Mesangial cell (primary cell): ENCODE results near the gene QKI.

DNA sequence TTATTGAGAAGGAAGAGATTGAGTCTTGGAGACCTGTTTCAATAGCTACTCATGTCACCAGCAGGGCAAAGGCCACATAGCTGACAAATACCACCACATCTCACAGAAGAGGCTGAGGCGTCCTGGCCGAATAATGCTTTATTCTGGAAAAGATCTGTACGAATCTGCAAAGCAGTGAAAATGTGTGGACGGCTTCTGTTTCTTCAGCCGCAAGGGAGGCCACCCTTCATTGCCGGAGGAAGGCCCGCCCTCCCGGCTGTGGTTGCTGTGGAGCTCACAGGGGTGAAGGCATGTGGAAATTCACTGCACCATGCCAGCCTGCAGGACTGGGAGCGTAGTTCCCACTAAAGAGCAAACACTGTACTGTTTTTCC is 89.6 kb upstream of the QKI start:
- RAMPAGE, long total RNA, result no peak

DNA sequence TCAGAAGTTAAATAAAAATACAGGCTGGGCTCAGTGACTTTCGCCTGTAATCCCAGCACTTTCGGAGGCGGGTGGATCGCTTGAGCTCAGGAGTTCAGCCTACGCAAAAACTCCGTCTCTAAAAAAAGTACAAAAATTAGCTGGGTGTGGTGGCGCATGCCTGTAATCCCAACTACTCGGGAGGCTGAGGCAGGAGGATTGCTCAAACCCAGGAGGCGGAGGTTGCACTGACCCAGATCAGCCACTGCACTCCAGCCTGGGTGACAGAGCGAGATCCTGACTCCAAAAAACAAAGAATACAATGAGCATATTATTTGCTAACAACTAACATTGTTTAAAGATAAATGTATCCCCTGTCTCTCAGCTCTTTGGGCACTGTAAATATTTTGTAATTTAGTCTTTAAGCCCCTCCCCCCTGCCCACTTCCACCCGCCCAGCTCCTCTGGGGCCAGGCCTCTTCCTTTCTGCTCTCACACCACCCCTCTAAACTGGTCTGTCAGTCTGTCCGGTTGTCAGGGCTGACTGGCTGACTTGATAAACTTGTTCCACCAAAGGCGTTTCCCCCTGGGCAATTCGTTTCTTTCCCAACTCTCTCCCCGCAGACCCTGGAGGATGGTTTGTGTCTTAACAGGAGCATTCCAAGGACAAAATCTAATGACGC is 62.4 kb upstream of the QKI start:
- RAMPAGE, long total RNA, result no peak

DNA sequence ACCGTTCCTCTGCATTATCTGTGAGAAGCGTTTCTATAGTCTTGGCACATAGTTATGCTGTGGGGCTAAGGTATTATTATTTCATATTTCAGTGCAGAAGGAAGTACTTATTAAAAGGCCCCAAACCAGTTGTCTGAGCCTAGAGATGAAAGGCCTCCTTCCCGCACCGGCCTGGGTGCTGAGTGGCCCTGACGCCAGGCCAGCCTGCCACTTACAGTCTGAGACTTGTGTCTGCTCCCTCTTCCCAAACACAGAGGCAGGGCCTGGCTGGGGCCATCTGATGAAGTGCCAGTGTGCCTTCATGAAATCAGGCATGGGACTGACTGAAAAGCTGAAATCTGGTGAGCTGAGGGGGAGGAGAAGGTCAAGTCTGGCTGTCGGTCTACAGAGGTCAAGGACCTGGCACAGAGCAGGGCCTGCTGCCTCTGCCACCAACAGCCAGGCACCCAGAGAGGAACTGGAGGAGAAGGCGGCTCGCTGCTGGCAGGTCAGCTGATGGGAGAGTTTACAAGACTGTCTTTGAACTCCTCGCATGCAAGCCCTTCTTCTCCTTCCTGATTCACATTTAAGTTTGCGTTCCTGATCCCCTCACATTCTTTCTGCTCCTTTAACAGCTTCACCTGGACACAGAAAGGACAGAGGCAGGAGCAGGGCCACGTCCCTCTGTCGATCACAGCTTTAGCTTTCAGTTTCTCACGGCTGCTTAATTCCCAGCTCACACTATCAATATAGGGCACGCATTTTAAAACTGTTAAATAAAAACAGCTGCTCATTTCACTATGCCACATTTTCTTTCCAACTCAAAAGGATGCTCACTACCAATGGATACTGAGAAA is 8.7 kb upstream of the QKI start:
- RAMPAGE, long total RNA, result no peak

GRCh38 chr6:163406395-163406676 is 8.2 kb upstream of the QKI start:
- RAMPAGE, long total RNA, result no peak

DNA sequence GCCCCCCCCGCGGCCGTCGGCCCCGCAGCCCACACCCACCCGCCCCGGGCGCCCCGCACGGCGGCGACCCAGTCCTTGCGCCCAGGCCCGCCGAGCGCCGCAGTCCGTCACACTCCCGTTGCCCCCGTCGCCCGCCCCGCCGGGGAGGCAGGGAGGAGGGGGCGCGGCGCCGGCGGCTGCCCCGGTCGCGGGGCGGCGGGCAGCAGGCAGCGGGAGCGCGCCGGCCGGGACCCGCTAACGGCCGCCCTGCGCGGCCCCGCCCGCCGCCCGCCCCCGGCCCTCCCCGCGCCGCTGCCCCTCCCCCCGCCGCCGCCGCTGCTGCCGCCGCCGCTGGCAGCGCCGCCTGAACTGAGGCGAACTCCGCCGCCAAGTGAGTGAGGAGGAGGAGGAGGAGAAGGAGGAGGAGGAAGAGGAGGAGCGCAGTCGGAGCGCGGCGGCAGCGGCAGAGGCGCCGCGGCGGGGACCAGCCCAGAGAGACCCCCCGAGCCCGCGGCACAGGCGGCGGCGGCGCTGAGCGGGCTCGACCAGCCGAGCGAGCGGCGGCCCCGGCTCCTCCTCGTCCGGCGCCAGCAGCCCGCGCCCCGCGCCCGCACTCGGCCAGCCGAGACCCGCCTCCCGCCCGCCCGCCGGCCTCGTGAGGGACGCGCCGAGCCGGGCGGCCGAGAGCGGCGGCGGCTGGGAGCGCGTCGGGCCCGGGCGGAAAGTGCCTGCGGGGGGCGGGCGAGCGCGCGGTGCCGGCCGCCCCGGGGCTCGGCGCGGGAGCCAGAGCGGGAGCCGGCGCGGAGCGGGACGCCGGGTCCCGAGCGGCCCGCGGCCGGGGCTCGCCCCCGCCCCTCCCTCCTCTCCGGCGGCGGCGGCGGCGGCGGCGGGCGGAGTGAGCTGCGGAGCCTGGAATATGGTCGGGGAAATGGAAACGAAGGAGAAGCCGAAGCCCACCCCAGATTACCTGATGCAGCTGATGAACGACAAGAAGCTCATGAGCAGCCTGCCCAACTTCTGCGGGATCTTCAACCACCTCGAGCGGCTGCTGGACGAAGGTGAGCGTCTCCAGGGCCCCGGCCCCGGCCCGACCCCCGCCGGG is at the start of gene QKI:
TSS of gene QKI (plus strand) at position 420 of the 1,081 bp plus-strand sequence.
- RAMPAGE, long total RNA, result no peak

GRCh38 chr6:163415575-163416290 is 1.2 kb downstream of the QKI start:
- RAMPAGE, long total RNA, result no peak

DNA sequence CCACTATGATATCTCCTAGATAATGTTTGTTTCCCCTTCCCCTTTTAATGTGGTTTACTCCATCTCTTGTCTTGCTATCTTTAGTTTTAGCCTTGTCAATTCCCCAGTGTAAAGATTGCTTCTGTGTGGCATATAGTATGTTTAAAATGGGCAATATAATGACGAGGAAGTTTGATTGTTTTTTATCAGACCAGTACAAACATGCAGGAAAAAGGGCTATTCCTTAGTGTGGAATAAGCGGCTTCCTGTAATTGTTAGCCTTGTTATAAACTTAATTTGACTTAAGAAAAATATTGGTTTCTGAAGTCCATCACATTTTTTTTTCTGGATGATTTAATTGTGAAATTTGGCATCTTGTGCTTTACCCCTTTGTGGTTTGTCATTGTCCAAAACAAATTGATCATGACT is 3.2 kb downstream of the QKI start:
- RAMPAGE, long total RNA, result no peak

- RAMPAGE, long total RNA, result no peak
These were observed 4.1 kb downstream of the QKI start for GRCh38 chr6:163418083-163419459.

GRCh38 chr6:163460029-163460767 is 45.7 kb downstream of the QKI start:
- RAMPAGE, long total RNA, result no peak

DNA sequence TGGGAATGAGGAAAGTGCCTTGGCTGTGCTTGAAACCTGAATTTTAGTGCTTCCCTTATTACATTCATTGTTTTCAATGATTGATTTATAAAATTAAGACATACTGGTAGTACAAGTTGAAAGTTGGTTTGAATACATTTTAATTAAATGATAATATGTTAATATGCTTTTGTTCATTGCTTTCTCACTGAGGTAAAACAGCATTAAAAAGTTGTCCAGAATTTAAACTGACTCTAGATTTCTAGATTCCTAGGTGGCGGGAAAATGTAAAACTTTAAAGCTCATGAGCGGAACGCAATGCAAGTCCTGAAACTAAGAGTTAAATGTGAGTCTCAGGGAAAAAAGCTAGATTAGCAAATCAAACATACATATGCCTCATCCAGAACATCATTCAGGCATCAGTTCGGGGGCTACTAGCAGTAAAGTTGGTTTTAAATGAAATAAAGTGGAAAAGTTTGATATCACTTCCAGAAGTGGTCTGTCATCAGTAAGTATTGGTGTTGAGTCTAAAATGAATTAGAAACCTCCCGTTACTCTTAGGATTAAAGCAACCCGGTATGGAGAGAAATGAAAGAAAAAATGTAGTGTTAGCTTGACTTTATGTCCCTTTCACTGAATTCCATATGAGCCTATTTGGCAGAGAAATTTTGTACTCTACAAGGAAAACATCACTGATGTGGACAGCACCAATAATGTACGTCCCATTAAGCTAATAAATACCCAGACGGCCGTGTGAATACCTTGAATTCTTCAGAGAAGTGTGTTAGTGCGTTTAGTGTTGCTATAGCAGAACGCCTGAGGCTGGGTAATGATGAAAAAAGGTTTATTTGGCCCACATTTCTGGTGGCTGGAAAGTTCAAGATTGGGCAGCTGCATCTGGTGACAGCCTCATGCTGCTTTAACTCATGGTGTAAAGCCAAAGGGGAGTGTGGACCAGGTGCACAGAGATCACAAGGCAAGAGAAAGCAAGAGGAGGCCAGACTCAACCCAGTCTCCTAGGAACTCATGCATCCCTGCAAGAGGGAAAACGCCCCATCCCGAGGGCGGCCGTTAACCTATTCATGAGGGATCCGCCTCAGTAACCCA is 164.2 kb downstream of the QKI start:
- RAMPAGE, long total RNA, result no peak

DNA sequence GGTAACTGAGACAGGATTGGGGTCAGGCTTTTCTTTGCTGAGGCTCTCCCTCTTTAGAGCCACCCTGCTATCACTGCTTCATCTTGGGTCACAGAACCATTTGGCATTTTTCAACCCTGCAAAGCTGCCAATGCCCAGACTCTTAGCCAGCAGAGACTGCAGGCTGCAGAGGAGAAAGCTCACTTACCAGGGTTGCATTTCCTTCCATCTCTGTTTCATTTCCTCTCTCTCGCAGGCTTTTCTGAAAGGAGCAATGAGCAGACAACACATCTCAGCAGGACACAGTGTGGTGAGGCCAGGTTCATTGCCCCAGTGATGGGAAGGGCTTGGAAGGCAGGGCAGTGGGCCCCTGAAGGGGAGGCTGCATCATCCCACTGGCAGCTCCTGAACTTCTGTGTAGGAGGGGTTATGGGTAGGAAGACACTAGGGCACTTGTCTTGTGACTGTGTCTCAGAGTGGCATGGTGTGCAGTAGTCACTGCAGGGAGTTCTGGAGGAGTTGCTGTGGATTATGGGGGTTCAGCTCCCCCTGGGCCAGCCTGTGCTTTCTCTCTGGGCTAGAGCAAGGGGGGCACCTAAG is 246.7 kb downstream of the QKI start:
- RAMPAGE, long total RNA, result no peak

DNA sequence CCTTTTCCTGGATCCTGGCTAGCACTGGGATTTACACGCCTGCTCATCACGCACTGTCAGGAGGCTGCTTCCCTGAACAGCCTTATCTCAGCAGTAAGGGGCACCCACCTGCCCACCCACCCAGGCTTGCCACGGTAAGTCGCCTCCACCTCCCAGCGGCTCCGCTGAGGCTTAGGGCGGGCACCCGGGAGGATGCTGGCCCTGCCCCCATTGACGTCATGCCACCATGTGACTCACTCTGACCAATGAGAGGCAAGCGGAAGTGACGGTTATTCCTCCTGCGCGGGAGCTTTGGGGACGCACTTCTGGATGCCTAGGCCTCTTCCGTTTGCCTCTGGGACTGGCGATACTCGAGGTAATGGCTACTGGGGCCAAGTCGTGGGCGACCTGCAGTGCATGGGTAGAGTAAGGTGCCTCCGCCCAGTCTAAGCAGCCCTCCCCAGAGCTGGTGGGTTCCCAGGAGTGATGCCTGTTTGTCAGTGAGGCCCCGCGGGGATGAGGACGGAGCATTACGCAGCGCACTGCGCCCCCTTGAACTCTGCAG is 256.9 kb downstream of the QKI start:
- RAMPAGE, long total RNA, result no peak

- RAMPAGE, long total RNA, result no peak
These were observed 362.9 kb downstream of the QKI start for GRCh38 chr6:163777466-163777802.

DNA sequence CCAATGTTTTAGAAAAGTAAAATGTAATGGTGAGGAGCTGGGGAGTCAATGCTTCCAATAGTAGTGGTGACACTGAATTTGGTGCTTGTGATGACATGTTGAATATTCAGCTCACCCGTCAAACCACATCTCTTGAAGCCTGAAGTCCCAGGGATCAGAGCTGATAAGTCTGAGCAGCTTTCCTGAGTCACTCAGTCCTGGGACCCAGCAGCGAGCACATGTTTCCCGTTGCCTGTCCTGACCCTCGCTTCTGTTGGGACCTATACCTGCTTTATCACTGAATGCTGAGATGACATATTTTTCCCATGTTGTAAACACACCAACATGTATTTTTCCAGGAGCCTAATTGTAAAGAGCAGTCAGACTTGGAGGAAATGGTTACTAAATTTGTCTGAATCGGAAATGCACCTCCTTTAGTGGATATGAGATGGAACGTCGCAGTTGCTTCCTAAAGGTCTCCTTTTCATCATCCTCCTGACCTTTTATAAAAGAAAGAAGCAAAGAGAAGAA is 693.6 kb downstream of the QKI start:
- RAMPAGE, long total RNA, result no peak

- RAMPAGE, long total RNA, result no peak
These were observed 481.9 kb downstream of the C6orf118 start for GRCh38 chr6:164827396-164828003.

GRCh38 chr6:165885247-165885552 is 222.2 kb upstream of the PDE10A start:
- RAMPAGE, long total RNA, result no peak

- RAMPAGE, long total RNA, result no peak
These were observed 162.3 kb downstream of the TBXT start for GRCh38 chr6:166005150-166005942.

- RAMPAGE, long total RNA, result no peak
These were observed 1.8 kb downstream of the SFT2D1 start for GRCh38 chr6:166340358-166341150.

DNA sequence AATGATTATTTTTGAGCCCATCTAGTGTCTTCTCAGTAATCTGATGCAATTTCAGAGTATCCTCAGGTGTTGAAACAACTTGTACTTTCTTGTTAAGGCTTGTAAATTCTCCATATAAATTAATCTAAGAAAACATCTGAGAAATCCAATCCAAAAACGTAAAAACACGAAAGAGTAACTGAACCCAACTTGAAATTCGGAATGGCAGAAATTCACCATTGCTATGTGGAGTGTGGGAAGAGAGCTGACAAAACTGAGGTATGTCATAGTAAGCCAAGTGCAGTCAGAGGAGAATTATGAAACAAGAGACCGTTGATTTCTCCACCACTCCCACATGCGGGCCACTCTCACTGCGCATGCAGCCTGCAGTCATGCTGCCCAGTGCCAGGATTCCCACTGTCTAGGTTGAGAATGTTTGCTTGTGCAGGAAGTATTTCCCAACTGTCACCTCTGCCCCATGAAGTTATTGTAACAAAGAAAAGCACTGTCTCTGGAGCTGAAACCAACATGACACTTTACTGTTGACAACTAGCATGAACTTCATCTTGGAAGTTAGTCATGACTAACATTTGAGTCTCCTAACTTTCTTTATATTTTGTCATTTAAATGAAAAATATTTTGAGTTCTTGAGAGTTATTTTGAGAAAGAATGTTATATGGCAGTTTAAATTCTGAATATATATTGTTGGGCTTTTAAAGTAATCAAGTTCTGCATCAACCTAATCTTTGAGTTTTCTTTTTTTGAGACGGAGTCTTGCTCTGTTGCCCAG is 18.7 kb upstream of the SFT2D1 start:
- RAMPAGE, long total RNA, result no peak

- RAMPAGE, long total RNA, result no peak
These were observed 24.4 kb upstream of the MPC1 start for GRCh38 chr6:166407132-166407485.